Daoy (cell line): ENCODE measurements around the genes GPC3 and CT55.

DNA sequence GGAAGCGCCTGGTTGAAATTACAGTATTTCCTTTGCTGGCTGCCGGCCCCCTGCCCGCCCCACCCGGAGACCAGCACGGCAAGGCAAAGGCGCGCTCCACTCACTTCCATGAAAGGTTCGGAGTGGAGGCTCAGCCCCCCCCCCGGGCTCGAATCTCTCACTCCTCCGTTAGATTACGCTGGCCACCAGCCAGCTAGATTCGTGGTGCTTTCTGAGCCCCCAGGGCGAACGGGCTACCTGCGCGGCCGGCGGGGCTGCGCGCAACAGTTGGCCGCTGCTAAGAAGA is 1.8 kb downstream of the GPC4 start:
- RAMPAGE, long total RNA: no peak

DNA sequence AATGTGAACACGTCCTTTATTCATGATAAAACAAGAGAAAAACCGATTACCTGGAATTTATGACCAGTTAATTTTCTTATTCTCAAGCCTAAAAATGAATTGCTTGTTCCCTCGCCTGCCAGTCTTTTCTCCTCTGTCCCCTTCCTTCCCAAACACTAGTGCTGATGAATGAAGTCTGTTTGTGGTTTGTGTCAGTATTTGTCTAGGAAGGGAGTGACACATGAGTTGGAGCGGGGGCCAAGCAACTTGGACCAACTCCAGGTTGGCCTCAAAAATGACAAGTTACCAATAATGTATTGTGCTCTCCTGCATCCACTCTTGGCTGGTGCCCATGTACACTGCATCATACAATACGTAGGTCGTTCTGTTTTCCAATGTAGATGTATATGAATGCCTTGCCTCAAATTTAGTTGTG is 222.9 kb upstream of the GPC4 start:
- RAMPAGE, long total RNA: no peak

- RAMPAGE, long total RNA: no peak
Observed at GRCh38 chrX:133922994-133923385, 62.4 kb downstream of the GPC3 start.

GRCh38 chrX:133985360-133986172 is at the start of gene GPC3:
TSS of gene GPC3 (minus strand) at chrX:133985594.
- RAMPAGE, long total RNA: no peak

GRCh38 chrX:134669579-134670118 is 11.4 kb upstream of the PLAC1 start:
- RAMPAGE, long total RNA: no peak

- RAMPAGE, long total RNA: no peak
Observed at GRCh38 chrX:135097575-135098303, 773 bp downstream of the SMIM10L2B start.

- RAMPAGE, long total RNA: no peak
Observed at GRCh38 chrX:135171003-135171703, at the start of gene CT55. TSS of gene CT55 (minus strand) at chrX:135171398.

DNA sequence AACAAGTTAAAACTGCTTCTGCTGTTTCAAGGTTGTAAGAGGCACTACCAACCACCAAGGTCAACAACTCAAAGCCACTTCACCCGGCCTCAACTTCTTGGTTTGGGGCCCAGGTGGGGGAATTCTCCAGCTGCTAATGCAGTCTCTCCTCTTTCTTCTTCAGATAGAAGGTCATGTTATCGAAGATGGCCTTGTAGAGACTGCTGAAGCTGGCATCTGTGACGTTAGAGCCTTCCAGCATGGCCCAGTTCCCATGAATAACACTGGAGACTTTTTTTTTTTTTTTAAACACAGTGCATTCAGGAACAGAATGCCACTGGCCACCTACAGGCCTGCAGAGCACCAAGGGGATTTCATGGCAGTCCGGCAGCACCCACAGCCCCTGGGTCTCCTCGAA is 42.5 kb downstream of the SMIM10L2A start:
- RAMPAGE, long total RNA: no peak

GRCh38 chrX:135522469-135522908 is 2.0 kb downstream of the INTS6L start:
- RAMPAGE, long total RNA: no peak

DNA sequence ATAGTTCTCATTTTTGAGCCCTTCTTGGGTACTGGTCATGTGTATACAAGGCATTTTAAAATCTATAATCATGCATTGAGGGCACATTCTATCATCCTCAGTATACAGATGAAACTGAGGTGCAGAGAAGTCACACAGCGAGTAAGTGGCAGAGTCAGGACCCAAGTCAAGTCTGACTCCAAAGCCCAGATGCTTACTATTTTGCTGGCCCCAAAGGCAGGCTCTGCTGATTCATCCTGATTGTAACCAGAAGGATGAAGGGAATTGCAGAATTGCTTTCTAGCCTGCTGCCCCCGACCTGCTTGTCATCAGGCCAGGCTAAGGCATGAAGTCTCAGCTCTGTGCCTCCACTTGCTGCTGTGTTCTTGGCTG is 62.7 kb downstream of the SLC9A6 start:
- RAMPAGE, long total RNA: no peak

GRCh38 chrX:136064996-136065634 is 79.9 kb downstream of the SLC9A6 start:
- RAMPAGE, long total RNA: no peak

DNA sequence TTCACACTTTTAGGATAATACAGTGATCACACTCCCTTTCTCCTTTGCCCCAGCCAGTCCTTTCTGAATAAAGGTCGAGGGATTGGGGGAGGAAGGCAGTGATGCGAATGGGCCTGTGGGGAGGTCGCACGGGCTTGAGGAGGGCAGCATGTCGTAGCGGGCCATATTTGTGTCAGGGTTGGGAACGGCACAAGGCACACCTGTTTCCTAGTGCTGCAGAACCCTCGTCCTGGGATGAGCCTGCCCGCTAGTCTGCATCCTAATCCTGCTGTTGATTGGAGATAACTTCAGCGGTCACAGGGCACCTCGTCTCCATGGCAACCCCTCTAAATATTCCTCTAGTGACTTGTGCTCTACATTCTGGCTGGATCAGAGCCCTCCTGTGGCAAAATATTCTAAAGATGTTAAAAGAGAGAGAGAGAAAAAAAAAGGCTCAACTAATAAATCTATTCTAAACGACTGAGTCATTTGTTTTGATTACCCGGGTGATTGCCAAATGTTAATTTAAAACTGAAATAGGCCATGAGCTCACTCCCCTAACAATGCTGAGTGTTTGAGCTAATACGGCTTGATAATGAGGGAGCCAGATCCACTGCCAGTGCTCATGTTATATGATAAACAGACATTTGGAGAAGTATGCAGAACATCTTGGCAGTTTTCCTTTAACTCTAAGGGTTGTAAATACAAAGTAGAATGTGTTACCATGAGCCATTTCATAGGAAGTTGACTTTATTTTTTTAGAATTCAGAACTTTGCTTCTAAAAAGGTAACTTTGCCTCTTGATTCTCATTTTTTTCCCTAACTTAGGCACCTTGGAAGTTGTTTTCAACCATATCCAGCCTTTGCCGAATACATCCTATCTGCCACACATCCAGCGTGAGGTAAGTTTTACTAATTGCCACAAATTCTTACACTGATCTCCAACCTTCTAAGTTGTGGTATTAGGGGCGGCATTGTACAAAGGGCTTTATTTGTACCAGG is 27.5 kb upstream of the FHL1 start:
- RAMPAGE, long total RNA: no peak

GRCh38 chrX:136209125-136209931 is 12.5 kb downstream of the FHL1 start:
- RAMPAGE, long total RNA: no peak

DNA sequence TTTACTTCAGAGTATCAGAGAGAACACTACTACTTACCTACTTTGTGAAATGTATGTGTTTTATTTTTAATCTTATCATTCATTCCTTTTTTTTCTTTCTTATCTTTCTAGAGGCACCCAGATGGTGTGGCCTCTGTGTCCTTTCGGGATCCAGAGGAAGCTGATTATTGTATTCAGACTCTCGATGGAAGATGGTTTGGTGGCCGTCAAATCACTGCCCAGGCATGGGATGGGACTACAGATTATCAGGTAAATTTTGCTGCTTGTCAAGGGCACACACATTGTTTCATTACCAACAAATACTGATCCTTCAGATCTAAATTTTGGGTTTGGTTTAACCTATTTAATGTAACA is 12.6 kb downstream of the HTATSF1 start:
- RAMPAGE, long total RNA: no peak

DNA sequence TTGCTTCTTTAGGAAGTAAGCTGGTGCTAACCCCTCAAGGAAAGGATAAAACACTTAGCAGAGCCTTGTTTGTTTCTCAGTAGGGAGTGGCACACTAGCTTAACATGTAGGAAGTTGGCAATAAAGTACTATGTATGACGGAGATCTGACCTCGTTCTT is 54.2 kb downstream of the VGLL1 start:
- RAMPAGE, long total RNA: no peak

DNA sequence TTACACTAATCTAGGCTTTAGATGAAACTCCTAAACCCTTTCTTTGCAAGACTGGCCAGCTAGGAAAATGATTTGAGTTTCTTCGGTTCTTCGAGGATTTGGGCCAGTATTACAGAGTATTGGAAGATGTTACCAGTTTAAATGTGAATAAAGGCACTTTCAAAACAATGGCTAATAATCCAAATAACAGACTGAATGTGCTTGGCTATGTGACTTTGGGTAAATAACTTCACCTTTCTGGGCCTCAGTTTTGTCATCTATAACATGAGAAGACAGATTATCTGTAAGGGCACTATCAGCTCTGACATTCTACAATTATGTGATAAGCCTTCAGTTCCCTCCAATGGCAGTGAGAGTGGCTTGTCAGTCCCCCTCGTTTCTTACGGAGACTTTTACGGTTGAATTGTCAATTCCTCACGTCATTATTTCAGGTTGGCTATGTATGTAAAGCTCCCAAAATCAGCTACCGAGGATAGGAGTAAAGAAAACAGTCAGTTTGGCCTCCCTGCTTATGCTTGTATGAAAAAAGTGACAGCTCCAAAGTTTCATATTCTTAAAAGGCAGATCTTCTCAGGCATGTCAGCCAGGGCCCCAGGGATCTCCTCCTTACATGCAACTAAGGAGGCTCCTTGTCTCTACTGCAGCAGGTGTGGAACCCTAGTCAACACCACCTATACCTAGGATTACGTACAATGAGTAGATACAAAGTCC is 3.7 kb downstream of the CD40LG start:
- RAMPAGE, long total RNA: no peak

- RAMPAGE, long total RNA: no peak
Observed at GRCh38 chrX:136666038-136667260, 18.5 kb downstream of the CD40LG start.

- RAMPAGE, long total RNA: no peak
Observed at GRCh38 chrX:136784309-136784689, 3.6 kb upstream of the ARHGEF6 start.

- RAMPAGE, long total RNA: no peak
Observed at GRCh38 chrX:137428109-137429010, 137.6 kb upstream of the ZIC3 start.

- RAMPAGE, long total RNA: no peak
Observed at GRCh38 chrX:137550465-137551055, 15.4 kb upstream of the ZIC3 start.